Karpas-422 (cell line): ENCODE data around the gene SYT2.

DNA sequence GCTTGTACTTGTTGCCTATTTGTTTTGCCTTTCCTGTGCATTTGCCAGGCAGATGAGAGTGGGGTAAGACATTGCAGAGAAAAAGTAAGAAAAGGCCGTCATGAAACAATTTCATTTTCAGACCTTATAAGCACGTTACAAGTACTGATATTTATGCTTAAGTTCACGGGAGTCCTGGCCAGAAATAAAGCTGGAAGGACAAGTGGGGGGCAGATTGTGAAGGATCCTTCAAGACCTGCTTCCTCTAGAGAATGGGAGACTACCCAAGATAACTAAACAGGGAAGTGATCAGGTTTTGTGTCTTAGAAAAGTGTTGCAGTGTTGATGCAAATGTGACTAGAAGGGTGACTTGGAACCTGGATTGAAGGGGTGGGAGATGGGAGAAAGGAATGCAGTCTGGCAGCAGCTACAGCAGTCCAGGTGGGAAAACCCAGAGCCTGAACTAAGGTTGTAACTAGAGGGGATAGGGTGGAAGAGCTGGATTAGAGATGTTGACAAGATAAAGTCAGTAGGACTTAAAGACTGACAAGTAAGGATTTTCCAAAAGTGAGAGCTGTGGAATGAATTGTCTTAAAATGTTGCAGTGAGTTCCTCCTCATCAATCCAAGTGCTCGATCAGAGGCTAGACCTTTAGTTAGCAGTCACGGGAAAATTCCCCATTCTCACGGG is 7.2 kb upstream of the SHISA4 start:
- PRO-cap: no peak
- RAMPAGE, long total RNA: no peak

- PRO-cap: no peak
- RAMPAGE, long total RNA: no peak
These were observed 13.4 kb downstream of the SHISA4 start for GRCh38 chr1:201902091-201902578.

DNA sequence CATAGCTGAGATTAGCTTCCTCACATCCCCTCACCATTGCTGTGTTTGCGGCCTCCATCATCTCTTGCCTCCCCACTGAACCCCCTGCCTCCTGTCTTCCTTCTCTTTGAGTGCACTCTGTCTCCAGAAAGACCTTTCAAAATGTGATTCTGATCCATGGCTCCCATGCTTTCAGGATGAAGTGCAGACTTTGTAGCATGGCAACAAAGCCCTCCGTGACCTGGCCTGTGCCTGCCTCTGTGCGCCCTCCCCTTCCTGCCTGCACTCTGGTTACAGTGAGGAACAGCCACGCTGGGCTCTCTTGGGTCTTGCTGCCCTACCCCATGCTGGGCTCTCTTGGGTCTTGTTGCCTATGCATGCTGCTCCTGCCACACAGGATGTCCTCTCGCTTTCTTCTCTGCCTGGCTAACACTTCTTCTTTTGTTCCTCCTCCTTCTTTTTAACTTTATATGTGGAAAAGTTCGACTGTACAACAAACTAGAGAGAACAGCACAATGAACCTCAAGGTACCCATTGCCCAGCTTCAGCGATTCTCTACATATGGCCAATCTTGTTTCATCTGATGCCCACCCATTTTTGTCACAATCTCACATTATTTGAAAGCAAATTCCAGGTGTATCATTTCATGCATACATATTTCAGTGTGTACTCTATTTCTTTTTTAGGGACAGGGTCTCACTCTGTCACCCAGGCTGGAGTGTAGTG is 27.9 kb downstream of the LMOD1 start:
- PRO-cap: no peak
- RAMPAGE, long total RNA: no peak

DNA sequence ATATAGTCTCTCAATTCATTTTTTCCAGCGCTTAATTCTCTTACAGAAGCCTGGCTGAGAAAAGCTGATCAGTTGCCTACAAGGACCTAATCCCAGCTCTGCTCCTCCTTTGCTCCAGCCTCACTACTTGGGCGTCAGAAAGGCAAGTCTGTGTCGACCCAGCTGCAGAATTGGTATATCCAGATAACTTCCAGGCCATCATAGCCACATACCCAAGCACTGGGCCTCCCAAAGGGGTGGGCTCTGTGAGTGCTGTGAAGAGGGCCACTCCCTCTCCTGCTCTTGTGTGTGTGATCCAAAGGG is 18.1 kb downstream of the LMOD1 start:
- PRO-cap: no peak
- RAMPAGE, long total RNA: no peak

- PRO-cap: no peak
- RAMPAGE, long total RNA: no peak
These were observed 6.7 kb downstream of the LMOD1 start for GRCh38 chr1:201939589-201940141.

DNA sequence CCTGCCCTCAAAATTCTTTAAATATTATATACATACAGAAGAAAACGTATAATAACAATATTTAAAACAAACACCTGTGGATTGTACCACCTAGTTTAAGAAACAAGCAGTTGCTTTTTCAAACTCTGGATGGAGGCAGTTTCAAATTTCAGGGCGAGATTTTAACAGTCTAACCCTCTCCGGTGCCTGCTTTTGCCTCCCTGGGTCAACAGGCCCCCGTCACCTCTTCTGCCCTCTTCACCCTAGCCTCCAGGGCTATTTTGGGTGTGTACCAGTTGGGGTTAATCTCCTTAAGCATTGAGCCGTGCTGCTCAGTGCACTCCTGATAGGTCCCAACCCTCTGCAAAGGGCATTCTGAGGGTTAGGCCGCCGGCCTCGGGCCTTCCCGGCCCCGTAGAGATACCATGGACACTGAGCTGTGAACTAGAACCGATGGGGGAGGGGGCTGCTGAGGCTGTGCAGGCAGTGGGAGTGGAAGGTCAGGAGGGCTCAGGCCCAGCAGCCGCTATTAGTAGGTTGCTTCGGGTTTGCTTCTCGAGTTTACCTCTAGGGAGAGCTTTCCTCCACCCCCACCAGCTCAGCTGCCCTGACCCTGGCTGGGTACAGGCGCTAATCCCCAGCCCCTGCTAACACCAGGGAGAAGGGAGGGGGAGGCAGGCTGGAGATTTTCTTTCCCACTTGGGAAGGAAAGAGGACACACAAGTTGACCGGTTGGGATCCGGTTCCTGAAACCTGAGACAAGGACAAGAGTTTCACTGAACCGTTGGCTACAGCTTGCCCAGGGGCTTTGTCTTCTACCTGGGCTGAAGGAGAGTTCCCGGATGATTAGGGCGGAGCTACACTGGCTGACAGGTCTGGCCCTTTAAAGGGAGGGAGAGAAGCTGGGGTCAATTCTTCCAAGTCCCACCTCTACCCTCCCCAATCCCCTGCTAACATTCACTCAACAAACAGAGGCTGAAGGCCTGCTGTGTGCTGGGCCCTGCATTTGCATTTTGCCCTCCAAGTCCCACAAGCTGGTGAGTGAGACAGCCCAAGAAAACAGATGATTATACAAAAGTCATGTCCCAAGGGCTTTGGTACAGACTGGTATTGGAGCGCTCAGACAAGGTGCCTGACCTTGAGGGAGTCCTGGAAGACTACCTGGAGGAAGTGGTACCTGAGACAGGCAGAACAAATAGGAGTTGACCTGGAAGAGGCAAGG is 4.7 kb downstream of the LMOD1 start:
- PRO-cap: no peak
- RAMPAGE, long total RNA: no peak

DNA sequence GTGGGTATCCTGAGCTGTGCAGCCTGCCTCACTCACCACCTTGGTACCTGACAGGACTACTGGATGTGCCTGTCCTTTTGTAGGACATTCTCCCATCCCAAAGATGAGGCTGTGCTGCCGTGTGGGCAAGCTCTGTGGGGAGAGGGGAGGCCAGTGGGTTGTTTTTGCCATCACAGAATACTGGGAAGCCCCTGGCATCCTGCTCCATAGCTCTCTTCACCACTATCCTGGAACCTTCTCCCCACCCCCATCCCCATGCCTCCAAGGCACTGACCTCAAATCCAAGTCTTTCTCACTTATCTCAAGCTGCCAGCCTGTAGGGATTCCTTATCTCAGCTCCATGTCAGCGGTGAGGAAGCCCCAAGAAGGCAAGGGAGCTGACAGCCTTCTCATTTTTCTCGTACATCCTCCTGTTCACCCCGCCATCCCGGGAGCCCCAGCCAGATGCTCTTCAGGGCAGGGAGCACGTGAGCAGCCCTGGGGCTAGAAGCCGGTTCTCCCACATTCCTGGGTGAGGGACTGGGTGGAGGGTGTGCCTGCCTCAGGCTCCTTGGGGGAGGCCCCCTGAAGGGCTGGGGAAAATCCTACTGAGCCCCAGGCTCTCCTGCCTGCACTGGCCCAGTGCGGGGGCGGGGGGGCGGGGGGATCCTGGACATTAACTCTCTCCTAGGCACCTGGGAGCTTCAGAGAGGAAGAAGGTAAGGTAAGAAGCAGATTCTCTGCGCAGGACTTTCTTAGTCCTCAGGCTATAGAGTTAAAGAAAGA is 2.4 kb upstream of the ELF3 start:
- PRO-cap: no peak
- RAMPAGE, long total RNA: no peak

GRCh38 chr1:202128704-202128944 is 5.9 kb downstream of the GPR37L1 start:
- PRO-cap: no peak
- RAMPAGE, long total RNA: no peak

- PRO-cap: no peak
- RAMPAGE, long total RNA: no peak
These were observed 7.3 kb downstream of the GPR37L1 start for GRCh38 chr1:202130122-202130296.

DNA sequence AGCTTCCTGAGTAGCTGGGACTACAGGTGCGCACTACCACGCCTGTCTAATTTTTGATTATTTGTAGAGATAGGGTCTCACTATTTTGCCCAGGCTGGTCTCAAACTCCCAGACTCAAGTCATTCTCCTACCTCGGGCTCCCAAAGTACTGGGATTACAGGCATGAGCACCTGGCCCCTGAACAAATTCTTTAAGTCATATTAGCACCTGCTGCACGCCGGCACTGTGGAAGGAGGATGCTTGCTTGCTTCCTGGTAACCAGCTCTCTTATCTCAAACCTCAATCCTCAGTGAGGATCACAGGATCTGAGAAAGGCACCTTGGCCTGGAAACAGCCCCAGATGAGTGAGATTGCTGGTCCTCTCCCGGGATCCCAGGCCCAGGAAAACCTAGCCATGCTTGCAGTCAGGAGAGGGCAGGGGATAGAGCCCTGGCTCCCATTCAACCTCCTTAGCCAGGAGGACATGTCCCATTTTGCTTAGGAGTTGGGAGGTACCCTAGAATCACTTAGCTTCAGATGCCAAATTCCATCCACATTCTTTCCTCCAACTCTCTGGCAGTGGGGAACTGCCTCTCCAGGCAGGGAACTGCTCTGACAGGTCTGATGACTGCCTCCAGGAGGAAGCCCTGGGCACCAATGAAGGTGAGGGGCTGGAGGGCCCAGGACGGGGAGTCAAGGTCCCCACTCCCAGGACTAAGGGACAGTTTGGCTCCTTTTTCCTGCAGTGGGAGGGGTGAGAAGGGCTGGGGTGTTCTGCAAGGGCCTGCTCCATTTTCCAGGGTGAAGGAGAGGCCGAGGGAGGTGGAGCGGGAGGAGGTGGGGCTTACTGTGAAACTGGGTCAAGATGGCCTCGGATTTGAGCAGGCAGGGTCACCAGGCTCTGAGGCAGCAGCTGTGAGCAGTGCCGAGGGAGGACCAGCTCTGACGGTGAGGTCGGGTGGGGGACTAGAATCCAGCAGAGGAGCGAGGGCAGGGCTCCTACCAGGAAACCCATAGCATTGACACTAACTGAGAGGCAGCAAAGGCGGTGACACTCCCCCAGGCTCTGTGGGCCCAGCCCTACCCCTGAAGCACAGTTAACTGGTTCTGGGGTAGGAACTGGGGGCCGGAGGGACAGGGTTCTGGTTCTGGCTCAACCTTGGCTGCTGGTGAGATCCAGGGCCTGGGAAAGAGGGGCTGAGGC is 9.5 kb downstream of the GPR37L1 start:
- PRO-cap: no peak
- RAMPAGE, long total RNA: no peak

- PRO-cap: no peak
- RAMPAGE, long total RNA: no peak
These were observed 5.8 kb downstream of the PTPN7 start for GRCh38 chr1:202154499-202155191.

- PRO-cap: no peak
- RAMPAGE, long total RNA: no peak
These were observed 2.6 kb downstream of the PTPN7 start for GRCh38 chr1:202157666-202158258.

DNA sequence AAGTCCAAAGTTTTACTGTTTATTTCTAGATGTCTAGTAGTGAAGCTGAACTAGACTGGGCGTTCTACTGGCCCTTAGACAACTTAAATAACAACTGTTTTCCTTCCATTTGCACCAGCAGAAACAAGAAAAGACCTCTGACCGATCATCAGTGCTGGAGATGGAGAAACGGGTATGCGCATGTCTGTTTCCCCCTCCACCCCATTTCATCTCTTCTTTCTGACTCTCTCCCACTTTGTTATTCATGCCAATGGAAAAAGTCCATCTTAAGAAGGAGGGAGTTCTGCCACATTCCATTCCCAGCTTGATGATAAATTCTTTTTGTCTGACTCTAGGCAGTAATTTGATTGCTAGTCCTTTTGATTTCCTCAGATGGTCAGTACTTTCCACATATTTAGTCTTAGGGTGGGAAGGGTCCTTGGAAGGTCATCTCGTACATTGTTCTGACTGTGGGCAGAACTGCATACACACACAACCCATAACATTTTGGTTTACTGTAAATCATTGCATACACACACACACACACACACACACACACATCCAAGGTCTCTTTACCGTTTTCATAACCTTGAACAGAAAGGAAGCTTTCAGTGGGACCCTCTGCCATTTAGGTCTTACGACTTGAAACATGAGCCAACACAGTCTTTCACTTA is 142.5 kb downstream of the SYT2 start:
- PRO-cap: no peak
- RAMPAGE, long total RNA: no peak

- PRO-cap: no peak
- RAMPAGE, long total RNA: no peak
These were observed at the start of gene SYT2 for GRCh38 chr1:202709994-202710761. SYT2 (minus strand) TSS chr1:202710454.

DNA sequence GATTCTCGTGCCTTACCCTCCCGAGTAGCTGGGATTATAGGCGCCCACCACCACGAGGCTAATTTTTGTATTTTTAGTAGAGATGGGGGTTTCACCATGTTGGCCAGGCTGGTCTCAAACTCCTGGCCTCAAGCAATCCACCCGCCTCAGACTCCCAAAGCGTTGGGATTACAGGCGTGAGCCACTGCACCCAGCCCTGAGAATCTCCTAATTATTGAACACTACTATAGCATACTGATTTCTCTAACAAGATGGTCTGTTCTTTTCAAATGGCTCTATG is 13.2 kb upstream of the KLHL12 start:
- PRO-cap: no peak
- RAMPAGE, long total RNA: no peak

DNA sequence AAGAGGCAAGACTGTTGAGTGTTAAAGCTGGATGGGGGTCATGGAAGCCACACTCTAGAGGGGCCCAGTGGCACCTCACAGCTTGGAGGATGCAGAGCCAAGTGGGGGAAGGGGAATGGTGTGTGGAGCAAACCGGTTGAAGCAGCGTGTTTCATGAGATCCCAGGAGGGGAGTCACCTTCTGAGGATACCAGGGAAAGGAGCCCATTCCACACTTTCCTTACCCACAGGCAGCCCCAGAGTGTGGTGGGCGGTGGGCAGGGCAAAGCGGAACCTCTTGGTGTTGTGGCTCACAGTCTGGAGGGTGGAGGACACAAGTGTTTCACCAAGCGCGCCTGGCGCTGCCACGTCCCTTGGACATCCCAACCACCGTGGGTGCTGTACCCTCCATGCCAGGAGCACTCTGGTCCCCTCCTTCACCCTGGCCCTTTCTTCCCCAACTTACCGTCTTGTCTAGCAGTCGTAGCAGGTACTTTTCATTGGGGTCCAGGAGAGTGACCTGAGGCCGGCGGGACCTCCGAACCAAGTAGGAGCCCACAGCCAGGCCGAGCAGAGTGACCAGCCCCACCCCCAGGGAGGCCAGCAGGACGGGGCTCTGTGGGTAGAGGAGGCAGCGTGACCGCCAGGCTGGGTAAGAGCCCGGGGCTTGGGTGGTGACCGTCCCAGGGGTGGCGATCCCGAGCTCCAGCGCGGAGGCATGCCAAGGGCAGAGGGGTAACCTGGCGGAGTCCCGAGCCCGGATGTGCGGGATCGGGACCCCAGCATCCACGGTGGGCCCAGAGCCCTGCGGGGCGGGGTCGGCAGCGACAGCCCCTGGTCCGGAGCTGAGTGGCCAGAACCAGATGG is 530 bp downstream of the CYB5R1 start:
- PRO-cap: no peak
- RAMPAGE, long total RNA: no peak

GRCh38 chr1:203273909-203274364 is 31.4 kb upstream of the BTG2 start:
- PRO-cap: unidirectional peak, minus-strand start at chr1:203274046
- RAMPAGE, long total RNA: no peak

DNA sequence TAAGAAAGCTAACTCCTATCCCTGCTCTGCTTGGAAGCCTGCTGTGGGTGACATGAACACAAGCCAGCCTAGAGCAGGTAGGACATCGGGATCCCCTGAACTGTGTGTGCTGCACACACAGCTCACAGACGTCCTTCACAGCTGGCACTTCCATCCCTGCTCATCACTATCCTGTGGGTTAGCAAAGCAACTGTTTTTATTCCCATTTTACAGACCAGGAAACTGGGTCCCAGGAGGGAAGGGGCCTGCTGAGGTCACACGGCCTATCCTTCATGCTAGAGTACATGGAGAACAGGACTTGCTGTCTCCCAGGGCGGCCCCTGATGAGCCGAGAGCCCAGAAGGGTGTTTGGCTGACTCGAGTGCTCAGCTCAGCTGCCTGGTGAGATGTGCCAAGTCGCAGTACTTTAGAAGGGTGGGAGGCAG is 28.4 kb upstream of the BTG2 start:
- PRO-cap: no peak
- RAMPAGE, long total RNA: no peak

DNA sequence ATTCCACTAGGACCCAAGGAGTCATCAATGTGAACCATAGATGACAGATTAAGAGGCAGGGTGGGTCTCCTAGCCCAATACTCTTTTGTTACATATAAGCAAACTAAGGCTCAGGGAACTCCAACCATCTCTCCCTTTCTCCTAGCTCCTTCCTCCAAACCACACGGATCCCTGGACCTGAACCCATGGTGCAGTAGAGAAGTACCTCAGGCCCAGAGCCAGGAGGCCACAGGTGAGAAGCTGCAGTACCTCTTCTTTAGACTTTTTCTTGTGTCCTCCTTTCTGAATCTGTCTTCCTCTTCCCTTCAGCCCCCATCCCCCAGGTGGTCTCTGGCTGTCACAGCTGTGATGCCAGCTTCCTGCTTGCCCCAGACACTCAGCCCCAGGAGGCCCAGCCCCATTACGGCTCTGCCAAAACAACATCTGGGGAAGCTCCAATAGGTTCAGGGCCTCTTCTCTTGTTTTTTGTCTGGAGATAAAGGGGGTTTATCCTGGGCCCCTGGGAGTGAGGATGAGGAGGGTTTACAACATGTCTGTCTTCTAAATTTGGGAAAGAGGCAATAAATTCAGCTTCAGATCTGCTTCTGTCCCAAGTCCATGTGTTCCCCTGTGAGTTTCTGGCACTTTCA is 9.6 kb upstream of the BTG2 start:
- PRO-cap: no peak
- RAMPAGE, long total RNA: no peak

DNA sequence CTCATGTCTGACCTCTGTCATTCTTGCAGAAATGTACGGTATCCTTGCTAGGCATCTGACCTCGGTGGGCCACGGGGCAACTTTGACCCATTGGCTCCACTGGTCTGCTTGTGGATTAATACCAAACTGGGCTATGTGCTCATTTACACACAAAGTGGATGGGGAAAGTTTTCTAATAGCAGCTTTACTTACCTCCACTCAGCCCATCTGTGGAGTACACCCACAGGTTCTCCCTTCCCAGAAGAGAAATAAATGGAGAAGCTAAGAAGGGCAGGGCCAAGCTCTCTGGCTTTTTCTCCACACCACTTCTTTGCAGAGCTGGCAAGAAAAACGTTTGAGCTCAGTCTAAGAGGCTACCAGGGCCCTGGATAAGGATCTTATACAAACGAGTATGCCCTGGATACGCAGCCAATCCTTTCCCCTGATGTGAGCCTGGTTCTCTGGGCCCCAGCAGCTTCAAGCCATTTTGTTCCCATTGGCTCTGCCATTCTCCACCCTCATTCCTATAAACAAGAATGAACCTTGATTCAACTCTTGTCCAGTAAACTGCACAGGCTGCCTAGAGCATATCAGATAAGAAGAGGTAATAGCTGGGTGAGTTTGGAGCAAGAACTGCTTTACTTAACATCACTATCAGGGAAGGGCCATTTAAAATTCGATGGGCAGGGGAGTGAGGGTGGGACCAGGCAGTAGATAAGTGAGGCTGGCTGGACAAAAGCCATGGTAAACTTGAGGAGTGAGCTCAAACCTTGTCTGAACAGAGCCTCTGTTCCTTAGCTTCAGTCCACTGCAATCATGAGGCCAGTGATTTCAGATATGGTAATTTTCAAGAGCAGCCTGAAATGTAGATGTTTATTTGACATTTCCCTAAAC is 11.2 kb downstream of the BTG2 start:
- PRO-cap: no peak
- RAMPAGE, long total RNA: no peak